Measurements from ENCODE around the gene NCOA5.

DNA sequence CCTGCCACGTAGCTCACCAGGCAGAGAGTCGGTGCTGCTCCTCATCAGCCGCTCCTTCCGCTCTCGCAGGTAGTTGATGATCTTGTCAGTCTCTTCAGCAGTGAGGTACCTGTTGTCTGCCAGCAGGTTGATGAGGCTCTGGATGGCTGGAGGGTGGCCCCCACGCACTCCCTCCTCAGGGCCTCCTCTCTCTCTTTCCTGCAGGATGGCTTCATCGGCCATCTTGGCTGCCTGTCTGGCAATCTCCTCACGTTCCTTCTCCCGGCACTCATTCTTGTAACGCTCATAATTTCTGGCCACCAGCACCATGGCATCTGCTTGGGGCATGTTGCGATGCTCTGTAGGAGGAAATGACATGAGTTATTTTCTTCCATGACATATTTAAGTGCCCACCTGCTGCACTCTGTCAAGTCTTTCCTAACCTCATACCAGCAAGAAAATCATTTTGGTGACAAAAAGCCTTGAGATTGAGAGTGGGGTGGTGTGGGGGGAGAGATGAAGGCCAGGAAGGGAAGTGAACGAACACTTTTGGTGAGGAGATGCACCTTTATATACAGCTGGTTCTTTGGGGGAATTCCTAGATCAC, 26.3 kb downstream of the NCOA5 start:
- PRO-cap, 2 experiments: no peak in any of the 2 experiments
- RAMPAGE, long total RNA, 5 experiments: no peak in any of the 5 experiments

- PRO-cap, 2 experiments: peak in 2 of 2 experiments; most common plus-strand start chr20:46090040 (in 1); most common minus-strand start chr20:46089962 (in 2)
- RAMPAGE, long total RNA, 5 experiments: no peak in any of the 5 experiments
These were observed at the start of gene NCOA5 for GRCh38 chr20:46089772-46090413. Gene NCOA5 (minus strand): TSS chr20:46089962.

GRCh38 chr20:46174490-46175049, 56.5 kb downstream of the CD40 start:
- PRO-cap, 2 experiments: no peak in any of the 2 experiments
- RAMPAGE, long total RNA, 5 experiments: no peak in any of the 5 experiments

DNA sequence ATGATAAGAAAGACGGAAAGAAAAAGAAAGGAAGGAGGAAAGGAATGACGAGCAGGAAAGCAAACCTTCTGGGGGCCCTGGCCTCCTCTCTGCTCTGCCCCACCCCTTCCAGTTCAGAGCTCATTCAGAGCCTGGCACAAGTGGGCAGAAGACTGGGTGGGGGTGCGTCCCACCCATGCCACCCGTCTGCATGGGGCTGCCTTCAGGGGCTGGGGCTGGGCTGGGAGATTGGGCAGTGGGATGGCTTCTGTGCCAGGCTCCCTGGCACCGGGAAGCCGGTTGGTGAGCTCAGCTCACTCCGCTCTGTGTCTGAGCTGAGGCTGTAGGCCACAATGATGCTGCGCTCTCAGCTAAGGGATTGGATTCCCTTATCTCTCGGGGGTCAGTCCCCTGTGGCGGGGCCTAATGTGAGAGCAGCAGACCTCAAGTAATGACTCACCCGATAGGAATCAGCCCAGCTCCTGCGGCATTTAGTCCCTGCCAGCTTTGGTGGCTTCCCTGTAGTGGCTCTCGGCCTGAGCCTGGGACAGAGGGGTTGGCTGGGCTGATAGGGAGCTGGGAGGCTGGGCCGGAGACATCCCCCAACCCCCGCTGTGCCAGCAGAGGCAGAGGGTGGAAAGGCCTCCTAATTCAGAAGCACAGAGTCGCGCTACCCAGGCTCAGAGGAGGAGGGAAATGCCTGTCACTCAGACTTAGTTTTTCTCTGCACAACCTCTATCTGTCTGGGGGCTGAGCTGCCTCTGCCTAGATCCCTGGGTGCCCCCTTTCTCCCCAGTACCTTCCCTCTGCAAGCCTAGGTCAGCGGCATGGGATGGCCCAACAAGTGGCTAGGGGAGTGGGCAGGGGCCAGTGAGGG, 92.4 kb downstream of the CDH22 start:
- PRO-cap, 2 experiments: no peak in any of the 2 experiments
- RAMPAGE, long total RNA, 5 experiments: no peak in any of the 5 experiments

DNA sequence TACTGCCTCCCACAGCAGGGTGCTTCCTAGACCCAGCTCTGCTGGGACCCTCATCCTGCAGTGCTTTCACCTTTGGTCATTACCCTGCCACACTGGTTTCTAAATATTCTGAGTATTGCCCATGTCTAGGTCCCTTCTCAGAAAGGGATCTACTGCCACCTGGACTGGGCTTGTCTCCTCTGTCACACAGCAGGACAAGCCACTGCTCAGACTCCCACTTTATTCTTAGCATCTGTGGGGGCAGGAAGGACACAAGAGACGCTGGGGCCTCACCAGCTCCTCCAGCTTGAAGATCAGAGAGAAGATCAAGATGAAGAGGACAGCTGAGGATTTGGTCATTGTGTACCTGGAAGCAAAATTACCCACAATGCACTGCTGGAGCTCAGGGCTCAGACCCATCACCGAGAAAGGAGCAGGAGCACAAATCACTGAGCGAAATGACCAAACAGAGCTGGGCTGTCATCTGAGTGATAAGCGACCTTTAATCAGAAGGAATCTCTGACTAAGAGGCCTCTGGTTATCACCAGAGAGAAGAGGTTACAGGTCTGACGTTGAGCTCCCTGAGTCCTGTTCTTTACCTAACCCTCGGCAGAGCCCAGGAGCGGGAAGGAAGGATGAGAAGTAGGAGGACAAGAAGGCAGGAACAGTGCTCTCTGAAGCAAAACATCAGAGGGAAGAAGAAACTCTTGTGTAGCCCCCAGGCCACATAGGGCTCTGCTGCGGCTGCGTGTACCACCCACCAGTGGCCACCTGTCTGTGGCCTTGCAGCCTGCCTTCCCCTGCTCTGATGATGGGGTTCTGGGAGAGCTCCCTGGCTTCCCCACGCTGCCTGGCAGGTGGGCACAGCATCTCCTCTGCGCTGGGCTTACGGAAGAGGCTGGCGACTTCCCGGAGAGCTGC, 8.4 kb downstream of the SLC35C2 start:
- PRO-cap, 2 experiments: no peak in any of the 2 experiments
- RAMPAGE, long total RNA, 5 experiments: no peak in any of the 5 experiments

- PRO-cap, 2 experiments: no peak in any of the 2 experiments
- RAMPAGE, long total RNA, 5 experiments: no peak in any of the 5 experiments
These were observed 44.0 kb downstream of the SLC13A3 start for GRCh38 chr20:46607237-46607664.

- PRO-cap, 2 experiments: no peak in any of the 2 experiments
- RAMPAGE, long total RNA, 5 experiments: no peak in any of the 5 experiments
These were observed 10.5 kb downstream of the SLC13A3 start for GRCh38 chr20:46640635-46641209.

DNA sequence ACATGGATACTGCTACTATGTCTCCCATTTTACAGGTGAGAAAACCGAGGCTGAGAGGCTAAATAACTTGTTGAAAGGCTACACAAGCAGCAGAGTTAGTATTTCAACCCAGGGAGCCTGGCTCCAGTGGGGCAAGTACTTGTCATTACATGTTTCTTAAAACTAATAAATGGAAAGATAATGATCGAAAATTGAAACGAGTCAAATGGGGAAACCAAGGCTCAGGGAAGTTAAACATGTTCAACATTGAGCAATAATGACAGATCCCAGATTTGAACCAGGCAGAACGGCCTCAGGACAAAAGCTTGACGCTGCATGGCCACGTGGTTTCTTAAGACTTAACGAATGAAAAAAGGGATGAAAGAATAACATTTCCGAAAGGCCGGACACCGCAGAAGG, 623 bp downstream of the TP53RK start:
- PRO-cap, 2 experiments: peak in 2 of 2 experiments; most common plus-strand start position 371 of the sequence (in 1)
- RAMPAGE, long total RNA, 5 experiments: no peak in any of the 5 experiments

- PRO-cap, 2 experiments: peak in 1 of 2 experiments; most common plus-strand start chr20:46705666 (in 1); most common minus-strand start chr20:46705550 (in 1)
- RAMPAGE, long total RNA, 5 experiments: no peak in any of the 5 experiments
These were observed 4.2 kb upstream of the SLC2A10 start for GRCh38 chr20:46705208-46705781.

- PRO-cap, 2 experiments: no peak in any of the 2 experiments
- RAMPAGE, long total RNA, 5 experiments: no peak in any of the 5 experiments
These were observed 4.9 kb downstream of the SLC2A10 start for GRCh38 chr20:46714006-46715016.

- PRO-cap, 2 experiments: peak in 1 of 2 experiments; most common minus-strand start chr20:46729065 (in 1)
- RAMPAGE, long total RNA, 5 experiments: no peak in any of the 5 experiments
These were observed 19.4 kb downstream of the SLC2A10 start for GRCh38 chr20:46728783-46729227.

DNA sequence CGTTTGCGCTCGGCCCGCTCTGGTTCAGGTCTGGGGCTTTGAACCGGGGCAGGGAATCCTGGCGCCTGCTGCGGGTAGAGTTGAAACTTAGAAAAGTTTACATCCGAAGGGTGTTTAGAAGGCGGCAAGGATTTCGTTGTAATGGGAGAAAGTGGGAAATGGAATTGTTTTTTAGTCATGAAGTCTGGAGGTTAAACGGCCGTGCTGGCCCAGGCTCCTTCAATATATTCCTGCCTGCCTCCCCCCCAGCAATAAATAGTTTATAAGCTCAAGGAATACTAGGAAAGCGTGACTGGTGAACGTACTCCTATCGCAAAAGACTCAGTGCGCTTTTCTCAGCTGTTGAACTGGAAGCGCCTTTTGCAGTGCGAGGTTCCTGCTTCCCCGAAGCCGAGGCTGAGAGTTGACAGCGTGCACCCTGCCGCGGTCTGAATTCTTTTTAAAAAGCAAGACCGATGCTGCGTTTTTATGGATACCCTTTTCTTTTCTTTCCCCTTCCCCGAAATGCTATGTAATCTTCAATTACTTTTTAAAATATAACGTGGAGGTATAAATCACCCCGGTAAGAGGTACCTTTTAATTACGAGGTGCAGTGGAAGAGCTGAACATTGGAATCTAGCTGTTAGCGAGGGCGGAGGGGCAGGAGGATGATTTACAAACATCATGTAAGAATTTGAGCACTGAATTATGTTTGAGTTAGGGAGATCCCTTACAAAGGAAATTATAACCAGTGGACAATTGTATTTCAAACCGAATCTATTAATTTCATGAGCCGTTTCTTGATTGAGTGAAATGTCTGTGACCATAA, 1.1 kb downstream of the EYA2 start:
- PRO-cap, 2 experiments: peak in 2 of 2 experiments; most common plus-strand start position 387 of the sequence (in 2); most common minus-strand start position 349 of the sequence (in 2)
- RAMPAGE, long total RNA, 5 experiments: no peak in any of the 5 experiments

GRCh38 chr20:46931523-46932252, 37.0 kb downstream of the EYA2 start:
- PRO-cap, 2 experiments: peak in 1 of 2 experiments; most common plus-strand start chr20:46932001 (in 1); most common minus-strand start chr20:46931773 (in 1)
- RAMPAGE, long total RNA, 5 experiments: no peak in any of the 5 experiments

DNA sequence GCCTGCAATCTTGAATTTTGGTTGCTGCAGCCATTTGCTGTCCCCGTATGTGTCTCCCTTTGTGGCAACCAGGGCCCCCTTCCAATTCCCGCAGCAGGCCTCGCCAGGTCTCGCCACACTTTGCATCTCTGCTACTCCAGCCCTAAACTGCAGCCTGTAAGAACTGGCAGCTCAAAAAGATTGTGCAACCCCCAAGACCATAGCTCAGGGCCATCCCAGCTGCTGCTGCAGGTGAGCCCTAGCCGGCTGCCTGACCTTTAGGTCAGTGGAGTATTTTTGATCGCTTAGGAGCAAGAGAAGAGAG, 138.2 kb downstream of the EYA2 start:
- PRO-cap, 2 experiments: no peak in any of the 2 experiments
- RAMPAGE, long total RNA, 5 experiments: no peak in any of the 5 experiments

- PRO-cap, 2 experiments: no peak in any of the 2 experiments
- RAMPAGE, long total RNA, 5 experiments: no peak in any of the 5 experiments
These were observed 135.3 kb downstream of the ZMYND8 start for GRCh38 chr20:47221207-47221545.

- PRO-cap, 2 experiments: no peak in any of the 2 experiments
- RAMPAGE, long total RNA, 5 experiments: no peak in any of the 5 experiments
These were observed 122.9 kb downstream of the ZMYND8 start for GRCh38 chr20:47233514-47234137.

DNA sequence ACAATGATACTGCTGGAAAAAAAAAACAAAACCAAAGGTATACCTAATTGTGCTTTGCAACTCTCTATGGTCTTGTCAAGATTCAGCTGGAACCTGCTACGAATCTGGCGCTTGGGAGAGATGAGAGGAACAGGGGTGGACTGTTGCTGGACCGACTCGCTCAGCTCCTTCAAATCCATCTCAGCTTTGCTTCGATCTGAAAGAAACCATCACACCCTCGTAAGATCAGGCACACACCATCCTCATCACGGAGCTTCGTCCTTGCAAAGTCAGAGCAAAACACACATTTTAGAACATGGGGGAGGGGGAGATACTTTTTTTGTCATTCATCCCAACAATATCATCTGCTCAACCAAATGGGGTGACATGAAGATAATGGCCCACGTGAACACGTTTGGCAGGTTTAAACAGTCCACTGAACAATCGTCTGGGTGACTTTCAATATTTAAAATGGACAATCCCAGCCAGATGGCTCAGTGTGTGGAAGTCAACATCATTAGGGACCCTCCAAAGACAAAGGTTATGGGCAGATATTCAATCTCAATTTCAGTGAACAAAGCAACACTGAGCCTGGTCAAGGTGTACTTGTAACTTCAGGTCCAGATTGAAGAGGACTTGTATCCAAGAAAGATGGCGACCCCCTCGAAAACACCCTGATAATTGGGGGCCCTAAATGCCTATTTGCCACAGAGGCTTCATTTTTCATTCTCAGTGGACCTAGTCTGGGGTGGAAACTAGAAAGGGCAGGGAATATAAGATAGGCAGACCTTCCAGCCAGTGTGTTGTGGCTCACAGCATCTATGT, 107.1 kb downstream of the ZMYND8 start:
- PRO-cap, 2 experiments: no peak in any of the 2 experiments
- RAMPAGE, long total RNA, 5 experiments: no peak in any of the 5 experiments

DNA sequence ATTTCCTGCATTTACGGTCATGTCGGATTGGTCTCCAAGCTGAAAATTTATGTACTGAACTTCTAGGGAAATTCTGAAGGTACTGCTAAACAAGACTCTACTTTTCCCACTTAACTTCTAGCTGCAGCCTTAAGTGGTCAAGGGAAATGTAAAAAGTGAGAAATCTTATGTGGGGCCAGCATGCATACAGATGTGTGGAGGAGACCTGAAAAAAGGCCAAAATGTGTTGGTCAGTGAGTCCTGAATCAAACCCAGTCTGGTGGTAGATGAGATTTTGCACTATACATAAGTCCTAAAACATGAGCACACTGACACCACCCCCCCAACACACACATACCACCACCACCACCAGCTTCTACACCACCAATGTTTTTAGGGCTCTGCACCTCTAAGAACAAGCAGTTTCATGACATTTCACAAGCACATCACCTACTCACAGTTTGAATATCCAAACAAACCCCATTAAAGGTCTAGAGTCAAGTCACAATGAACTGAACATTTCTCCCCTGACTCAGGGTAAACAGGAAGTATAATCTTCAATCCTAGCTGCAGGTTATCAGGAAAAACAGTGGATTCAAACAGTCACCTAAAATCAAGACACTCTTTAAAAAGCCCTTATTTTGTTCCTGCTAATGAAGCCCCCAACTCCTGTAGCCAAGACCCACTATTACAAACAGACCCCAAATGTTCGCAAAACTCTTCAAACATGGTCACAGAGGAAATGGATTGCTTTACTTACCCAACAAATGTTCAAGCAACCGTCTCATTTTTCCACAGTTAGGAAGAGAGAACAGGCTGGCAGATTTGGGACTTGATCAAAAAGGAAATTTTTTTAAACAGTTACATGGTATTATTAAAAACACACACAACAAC, 1.6 kb downstream of the ZMYND8 start:
- PRO-cap, 2 experiments: peak in 1 of 2 experiments; most common plus-strand start position 556 of the sequence (in 1)
- RAMPAGE, long total RNA, 5 experiments: no peak in any of the 5 experiments

DNA sequence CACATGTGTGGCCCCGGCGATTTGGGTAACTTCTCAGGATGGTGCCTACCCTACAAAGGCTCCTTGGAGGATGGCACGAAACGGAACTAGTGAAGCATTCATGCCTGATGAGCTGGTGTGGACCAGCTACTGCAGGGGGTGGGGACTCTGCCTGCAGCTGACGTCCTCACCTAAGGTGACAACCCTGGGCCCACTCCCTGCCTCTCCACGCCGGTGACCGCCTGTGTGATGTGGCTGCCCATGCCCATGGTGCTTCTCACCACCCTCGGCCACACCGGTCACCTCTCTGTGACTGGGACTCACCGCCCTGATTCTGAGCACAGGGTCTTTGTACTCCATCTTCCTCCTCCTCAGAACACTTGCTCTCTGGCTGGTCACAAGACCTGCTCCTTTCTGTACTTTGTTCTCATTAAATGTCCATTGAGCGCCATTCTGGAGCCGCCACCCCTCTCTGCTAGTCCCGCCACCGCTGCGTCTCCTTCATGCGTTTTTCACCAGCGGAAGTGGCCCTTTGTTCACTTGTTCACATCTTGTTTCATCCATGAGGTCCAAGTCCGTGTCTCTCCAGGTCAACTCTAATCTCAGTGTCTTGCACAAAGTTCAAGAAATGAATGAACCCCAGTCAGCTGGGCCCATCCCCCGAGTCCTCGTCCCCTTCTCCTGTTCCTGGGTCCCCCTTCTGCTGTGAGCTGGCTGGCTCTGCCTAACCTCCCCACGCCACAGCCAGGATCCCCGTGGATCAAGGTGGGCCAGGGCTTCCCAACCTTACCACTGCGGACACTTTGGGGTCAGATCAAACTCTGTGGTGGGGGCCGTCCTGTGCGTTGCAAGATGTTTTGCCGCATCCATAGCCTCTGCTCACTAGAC, 116.5 kb downstream of the SULF2 start:
- PRO-cap, 2 experiments: no peak in any of the 2 experiments
- RAMPAGE, long total RNA, 5 experiments: no peak in any of the 5 experiments

DNA sequence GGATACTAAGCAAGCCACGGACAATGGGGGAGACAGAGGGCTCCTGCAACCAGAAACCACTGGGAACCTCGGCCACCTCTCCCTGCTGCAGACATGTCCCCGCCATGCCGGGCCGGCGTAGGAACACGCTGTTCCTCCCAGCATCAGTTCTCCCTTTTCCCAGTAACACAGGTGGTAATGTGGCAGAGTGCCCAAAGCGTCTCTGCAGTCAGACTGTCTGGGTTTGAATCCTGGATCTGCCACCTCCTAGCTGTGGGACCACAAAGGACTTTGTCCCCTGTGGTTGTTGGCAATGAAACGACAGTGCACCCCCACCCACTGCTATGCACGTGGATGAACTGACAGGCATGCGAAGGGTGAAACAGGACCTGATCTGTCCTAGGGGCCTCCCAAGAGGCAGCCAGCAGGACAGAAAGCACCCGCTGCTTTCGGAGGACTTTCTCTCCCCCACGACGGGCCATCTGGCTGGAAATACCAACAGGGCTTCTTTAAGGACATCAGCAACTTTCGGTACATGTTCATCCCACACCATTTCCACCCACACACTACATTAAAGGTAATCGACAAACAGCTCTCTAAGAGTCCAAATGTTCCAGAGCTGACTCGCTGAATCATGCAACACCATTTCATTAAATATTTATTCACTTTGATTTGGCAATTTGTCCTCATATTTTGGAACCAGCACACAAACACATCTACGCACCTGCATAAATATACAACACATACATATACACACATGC, 74.0 kb downstream of the SULF2 start:
- PRO-cap, 2 experiments: no peak in any of the 2 experiments
- RAMPAGE, long total RNA, 5 experiments: no peak in any of the 5 experiments